Left common carotid artery plus branches (tissue), 1 donor: ENCODE measurements around the genes CAT, APIP and PRR5L.

GRCh38 chr11:34438319-34439733, at the start of gene CAT:
CAT (plus strand) TSS chr11:34438934.
- PRO-cap = bidirectional peak, plus-strand start at chr11:34438934, minus-strand start at chr11:34438761

DNA sequence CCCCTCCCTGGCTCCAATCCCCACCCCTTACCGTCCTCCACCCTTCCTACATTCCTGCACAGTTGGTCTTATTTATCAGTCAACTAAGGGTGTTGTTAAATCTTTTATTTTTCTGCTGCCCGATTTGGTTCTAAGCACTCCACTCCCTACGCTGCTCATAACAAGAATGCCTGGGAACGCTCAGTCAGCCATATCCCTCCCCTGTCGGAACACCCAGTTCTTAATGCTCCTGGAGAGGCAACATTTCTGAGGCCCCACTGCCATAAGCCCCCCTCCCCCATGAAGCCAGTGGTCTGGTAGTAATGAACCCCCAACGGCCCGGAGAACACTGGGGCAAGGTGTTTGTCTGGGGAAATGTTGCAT, 9.7 kb downstream of the EHF start:
- PRO-cap = no peak

DNA sequence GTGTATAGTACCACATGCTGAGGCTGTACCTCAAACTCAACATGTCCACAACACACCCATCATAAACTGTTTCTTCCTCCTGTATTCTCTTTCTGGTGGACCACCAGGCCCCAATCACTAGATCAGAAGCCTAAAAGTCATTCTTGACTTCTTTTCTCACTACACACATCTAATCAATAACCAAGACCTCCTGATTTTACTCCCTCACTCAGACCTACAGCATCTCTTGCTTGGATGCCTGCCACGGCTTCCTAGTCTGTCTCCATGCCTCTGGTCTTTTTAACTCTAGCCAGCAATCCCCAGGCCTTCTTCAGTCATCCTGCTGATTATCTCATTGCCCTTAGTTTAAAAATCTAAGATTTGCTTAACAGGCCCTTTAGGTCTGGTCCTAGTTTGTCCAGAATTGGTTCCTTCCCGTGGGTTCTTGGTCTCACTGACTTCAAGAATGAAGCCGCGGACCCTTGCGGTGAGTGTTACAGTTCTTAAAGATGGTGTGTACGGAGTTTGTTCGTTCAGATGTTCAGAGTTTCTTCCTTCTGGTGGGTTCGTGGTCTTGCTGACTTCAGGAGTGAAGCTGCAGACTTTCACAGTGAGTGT, 3.2 kb downstream of the APIP start:
- PRO-cap = no peak

DNA sequence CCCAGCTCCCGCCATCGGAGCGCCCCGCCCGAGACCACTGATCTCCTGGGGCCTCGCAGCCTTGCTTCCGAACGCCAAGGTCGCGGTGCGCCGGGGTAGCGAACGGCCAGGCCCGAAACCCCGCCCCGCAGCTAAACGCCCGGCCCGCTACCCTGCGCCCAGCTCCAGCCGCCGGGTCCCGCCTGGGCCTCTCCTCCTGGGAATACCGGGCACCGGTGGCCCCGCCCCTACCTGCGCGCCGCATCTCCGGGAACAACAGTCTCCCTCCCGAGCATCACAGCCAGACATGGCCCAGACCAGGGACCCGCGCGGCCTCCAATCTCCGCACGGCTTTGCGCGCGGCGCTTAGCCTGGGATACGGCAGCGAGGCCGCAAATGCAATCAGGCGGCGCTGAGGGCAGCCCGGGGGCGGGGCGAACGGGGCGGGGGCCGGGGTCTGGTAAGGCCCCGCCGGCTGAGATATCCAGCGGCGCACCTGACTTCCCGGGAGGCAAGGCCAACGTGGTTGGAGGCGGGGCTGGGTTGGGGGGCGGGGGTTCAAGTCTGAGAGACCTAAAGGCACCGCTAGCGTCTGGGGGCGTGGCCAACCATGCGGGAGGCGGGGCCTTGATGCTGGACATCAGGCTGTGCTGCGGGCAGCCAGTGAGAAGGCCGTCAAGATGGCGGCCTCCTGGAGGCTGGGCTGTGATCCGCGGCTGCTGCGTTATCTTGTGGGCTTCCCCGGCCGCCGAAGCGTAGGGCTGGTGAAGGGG, at the start of gene APIP:
Gene APIP (minus strand): TSS at position 383 of the 752 bp plus-strand sequence.
- PRO-cap = bidirectional peak, plus-strand start at position 645 of the sequence, minus-strand start at position 317 of the sequence

- PRO-cap = bidirectional peak, plus-strand start at chr11:35139776, minus-strand start at chr11:35139693
Measured at GRCh38 chr11:35139502-35139973, 567 bp downstream of the CD44 start.

DNA sequence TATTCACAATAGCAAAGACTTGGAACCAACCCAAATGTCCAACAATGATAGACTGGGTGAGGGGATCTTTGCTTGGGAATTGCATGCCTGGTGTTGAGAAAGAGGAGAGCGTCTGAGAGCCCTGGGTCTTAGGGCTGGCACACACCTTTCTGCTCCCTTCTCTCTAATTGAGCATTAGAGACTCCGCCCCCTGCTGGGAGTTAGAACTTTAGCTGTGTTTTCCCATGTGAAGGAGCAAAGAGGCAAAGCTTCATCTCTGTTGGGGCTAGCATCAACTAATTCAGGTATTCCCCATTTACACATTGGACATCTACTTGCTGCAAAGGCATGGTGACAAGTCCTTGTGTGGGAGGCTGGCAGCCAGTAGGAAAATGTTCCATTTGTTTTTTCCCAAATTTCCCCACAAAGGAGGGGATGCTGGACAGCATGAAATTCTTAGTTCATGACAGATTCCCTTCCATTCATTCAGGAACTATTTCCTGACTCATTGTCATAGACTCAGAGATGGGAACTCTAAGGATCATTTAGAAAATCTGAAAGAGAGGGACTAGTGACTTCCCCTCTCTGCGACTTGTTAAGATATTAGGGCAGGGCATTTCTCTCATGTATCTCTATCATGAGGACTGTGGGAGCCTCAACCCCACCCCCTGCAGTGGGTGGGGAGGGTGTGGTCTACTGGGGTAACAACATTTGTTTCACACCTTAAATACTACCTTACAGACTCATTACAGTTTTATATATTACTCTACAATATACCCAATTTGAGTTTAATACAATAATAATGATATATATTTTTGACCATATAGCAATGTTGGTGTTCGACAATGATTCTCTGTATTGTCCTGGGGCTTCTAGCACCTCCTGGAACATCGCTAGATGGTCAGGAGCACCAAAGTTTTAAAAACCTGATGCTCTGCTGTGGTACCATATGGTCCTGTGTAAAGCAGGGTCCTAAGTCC, 3.7 kb downstream of the CD44 start:
- PRO-cap = no peak

DNA sequence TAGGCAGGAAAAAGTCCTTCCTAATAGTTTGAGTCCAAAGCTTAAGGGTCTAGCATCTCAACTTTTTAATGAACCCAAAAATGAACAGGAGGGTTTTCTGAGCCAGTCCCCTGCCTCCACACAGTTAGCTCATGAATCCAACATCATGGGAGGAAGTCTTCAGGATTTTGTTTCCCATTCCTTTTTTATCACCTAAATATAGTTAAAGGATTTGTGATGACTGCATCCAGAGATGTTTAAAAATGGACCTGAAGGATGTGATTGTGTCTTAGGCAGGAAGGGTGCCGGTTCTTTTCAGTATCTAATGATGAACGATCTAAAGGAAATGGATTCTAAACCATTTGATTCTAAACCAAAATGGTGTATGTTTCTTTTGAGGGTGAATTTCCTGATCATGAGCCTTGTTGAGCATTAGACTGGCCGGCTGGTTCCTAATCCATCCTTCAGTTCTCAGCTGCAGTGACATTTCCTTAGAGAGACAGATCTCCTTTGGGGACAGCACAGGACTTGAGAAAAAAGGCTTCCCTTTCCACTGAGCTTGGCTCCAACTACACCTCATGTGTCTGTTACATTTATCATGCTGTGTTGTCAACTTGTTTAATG, 17.3 kb downstream of the CD44 start:
- PRO-cap = no peak

GRCh38 chr11:35157991-35159205, 19.4 kb downstream of the CD44 start:
- PRO-cap = no peak

- PRO-cap = no peak
Measured at GRCh38 chr11:35192289-35193529, 53.7 kb downstream of the CD44 start.

DNA sequence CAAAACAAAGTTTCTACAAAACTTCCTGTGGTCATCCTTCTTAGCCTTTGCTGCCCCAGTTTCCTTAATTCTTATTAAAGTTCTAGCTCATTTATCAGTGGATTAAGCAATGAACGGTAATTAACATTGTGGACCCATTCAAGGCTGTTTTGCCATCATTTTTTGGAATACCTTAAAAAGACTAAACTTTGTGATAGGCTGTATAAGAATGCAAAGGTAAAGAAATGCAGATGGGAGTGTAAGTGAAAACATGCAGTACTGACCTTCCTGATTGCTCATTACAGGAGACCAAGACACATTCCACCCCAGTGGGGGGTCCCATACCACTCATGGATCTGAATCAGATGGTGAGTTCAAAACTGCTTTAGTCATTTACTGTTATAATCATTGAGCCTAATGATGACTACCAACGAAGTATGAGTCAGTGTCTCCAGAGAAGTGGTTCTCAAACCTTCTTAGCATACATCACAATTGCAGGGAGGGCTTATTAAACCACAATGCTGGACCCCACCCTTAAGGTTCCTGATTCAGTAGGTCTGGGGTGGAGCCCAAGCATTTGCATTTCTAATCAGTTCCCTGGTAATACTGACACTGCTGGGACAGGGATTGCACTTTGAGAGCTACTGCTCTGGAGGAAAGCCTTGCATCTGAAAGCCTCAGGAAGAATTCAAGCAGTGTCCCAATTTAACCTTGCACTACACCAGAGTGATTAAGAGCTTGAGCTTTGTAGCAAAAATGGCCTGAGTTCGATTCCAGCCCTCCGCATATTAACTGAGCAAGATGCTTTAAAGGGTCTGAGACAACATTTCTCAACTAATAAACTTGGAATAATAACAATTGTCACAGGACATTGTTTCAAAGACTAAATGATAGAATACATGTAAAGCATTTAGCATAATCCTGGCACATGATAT, 75.9 kb downstream of the CD44 start:
- PRO-cap = no peak

DNA sequence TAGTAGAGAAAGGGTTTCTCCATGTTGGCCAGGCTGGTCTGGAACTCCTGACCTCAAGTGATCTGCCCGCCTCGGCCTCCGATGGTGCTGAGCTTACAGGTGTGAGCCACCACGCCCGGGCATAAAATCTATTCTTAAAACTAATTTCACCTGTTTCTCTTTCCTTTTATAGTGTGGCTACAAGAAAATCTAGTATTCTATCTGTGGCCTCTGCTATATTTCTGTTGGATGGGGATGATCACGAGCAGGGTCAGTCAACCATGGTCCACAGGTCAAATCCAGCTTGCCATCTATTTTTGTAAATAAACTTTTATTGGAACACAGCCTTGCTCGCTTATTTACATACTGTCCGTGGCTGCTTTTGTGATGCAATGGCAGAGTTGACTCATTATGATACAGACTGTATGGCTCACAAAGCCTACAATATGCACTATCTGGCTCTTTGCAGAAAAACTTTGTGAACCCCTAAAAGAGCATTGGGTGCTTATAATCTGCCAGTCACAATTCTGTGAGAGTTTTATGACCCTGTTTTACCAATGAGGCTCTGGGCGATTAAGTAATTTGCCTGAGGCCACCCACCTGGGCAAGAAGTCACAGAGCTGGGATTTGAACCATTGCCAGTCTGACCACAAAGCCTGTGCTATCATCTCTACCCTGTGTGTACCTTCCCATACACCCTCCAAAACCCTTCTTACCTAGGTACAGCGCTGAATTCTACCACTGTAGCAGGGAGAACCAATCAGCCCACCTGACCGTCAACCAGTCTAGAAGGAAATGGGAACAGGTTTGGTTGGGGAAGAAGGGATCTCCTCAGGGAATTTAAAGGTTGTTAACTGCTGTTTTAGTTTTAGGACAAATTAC, 28.3 kb downstream of the SLC1A2 start:
- PRO-cap = no peak

- PRO-cap = no peak
Measured at GRCh38 chr11:35620001-35620688, 1.9 kb downstream of the FJX1 start.

GRCh38 chr11:35702576-35702874, 40.0 kb downstream of the TRIM44 start:
- PRO-cap = no peak

- PRO-cap = no peak
Measured at GRCh38 chr11:35971172-35972481, 27.8 kb downstream of the LDLRAD3 start.

- PRO-cap = no peak
Measured at GRCh38 chr11:36007277-36007716, 63.4 kb downstream of the LDLRAD3 start.

GRCh38 chr11:36295877-36296382, at the start of gene PRR5L:
PRR5L (plus strand) TSS chr11:36296288.
- PRO-cap = no peak

DNA sequence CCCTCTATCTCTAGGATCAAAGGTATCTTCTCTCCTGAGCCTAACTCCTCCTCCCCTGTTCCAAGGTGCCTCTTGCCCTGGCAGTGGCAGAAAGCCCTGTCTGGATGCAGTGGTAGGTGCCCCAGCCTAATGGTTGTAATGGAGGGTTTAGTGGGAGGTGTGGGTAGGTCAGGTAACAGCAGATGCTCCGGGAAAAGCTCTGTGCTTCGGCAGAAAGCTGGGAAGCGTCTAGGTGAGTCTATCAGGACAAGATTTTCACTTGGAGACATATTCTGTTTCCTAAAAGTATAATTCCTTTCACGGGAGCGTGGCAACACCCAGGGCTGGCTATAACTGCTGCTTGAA, 49.5 kb downstream of the PRR5L start:
- PRO-cap = no peak

GRCh38 chr11:36349261-36350485, 53.6 kb downstream of the PRR5L start:
- PRO-cap = no peak

DNA sequence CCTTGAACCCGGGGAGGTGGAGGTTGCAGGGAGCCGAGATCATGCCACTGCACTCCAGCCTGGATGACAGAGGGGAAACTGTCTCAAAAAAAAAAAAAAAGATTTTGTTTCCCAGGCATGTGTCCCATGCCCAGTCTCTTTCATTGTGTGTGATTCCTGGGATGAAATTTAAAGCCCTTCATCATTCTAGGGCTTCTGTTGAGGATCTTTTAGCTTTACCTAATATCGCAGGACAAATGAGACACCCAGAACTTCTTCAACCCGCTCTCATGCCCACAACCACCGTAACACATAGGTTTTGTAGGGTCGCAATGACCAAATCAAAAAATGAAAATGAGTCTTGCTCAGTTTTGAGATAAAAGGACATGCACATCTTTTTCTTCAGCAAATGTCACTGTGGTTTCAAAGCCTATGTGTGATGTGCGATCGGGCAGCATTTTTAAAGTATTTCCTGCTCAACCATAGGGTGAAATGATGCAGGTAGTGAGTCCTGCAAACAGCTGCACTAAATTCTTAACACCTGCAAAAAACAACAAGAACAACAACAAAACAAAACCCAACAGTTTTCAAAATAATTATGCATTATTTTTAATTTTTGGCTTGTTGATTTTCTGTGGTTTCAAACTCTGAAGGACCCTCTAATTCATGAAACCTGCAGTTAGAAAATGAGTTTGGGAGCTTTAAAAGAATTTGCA, 79.2 kb downstream of the PRR5L start:
- PRO-cap = no peak

GRCh38 chr11:36376871-36377944, 81.1 kb downstream of the PRR5L start:
- PRO-cap = no peak